ENCODE data around the genes NOTCH2NLA and CHD1L.

DNA sequence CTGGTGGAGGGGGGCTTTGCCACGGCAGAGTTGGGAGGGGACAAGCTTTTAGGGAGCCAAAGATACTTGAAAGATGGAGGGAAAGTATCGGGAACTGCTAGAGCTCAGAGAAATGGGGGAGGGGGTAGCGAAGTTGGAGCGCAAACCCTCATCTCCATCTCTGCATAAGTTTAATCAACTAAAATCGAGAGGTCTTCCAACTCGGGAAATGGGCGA lies 323 bp upstream of the PIAS3 start:
- PRO-cap: no peak
- RRBS, 2 experiments: no CpG with 5 or more reads among the region's 7 CpGs

GRCh38 chr1:145935980-145936593 lies 8.8 kb upstream of the RBM8A start:
- PRO-cap: no peak
- RRBS, 2 experiments: 93 to 95% methylated on average over 3 of the region's 8 CpGs

DNA sequence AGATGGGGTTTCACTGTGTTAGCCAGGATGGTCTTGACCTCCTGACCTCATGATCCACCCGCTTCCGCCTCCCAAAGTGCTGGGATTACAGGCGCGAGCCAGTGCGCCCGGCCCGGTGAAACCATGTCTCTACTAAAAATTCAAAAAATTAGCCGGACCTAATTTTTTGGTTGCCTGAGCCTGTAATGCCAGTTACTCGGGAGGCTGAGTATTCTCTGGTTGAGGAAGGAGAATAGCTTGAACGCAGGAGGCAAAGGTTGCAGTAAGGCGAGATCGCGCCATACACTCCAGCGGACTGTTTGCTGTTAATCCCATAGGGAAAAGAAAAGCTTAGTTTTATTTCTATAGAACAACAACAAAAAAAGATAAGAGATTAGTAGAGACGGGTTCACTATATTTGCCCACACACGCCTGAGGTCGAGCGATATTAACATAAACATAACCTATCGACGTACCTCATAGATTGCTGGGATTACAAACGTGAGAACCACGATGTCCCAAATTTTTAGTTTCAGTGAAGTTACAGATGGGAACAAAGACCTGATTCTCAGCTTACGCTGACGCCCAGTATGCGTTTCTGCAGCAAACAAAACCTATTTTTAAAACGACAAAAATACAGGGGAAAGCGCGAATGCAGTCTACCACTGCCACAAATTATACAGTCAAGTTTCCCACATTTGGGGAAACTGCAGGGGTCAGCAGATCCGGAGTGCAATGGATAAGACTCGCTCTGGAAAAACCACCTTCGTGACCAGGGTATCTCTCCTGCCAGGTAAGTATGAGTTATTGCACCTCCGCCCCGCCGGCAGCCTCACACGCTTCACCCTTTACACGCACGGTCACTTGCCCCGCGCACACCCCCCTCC lies 30.2 kb upstream of the HJV start:
- PRO-cap: unidirectional peak, minus-strand start at position 366 of the sequence; unidirectional peak, minus-strand start at position 588 of the sequence; bidirectional peak, plus-strand start outside the sequence, minus-strand start at position 780 of the sequence
- RRBS, 2 experiments: no CpG with 5 or more reads among the region's 39 CpGs

DNA sequence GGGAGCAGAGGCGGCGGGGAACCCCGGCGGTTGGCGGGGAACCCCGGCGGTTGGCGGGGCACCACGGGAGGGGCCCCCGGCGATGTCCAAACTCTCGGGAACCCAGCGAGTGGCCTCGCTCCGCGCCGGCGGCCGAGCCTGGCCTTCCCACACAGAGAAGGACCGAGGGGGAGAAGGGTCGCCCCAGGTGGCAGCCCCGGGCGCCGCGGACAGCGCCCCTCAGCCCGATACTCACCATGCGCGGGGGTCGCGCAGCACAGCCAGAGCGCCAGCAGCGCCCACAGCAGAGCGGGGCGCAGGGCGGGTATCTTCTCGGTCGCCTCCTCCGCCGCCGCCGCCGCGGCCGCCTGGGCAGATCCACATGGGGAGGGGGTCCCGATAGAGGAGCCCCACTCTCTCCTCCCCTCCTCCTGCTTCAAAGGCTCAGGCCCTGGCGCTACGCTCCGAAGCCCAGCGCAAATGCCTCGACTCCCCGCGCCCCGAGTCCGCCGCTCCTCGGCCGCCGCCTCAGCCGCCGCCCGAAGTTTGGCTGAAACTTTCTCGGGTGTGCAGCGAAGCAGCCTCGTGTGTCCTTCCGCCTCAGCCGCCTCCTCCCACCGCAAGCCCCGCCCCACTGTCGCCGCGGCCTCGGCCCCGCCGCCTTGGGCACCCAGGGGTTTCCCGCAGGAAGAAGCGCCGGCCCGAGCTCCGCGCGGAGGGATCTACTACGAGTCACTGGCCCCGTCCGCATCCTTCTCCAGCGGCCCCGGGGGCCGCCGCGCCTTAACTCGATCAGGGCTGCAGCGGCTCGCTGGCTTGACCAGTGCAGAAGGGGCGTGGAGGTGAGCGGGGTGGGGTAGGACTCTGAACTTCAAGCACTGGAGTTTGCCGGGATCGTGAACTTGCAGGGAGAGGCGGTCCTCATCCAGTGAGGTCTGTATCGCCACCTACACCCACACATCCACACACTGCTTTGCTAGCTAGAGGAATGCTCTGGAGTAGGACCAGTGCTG lies at the start of gene NOTCH2NLA:
Gene NOTCH2NLA (minus strand): TSS at position 548 of the 992 bp plus-strand sequence.
- PRO-cap: bidirectional peak, plus-strand start at position 729 of the sequence, minus-strand start at position 527 of the sequence
- RRBS, 2 experiments: no CpG with 5 or more reads among the region's 99 CpGs

DNA sequence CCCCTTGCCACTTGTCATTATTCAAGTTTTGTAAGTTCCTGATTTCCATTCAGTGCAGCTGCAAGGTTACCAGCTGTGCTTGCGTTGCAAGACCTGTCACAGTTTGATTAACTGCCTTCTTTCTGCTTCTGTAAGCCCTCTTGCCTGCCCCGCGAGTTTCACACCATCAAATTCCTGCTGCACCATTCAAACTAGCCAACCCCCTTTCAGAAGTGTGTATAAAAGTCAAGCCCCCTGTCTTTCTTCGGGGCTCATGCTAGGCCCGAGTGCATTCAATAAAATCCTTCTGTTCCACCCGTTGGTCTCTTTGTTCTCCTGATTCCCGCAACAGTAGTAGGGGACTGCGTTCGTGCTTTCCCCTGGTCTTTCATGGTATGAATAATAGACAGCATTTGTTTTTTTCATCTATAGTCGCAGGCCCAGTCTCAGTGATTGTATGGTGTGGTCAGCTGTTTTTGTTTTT lies 43.3 kb upstream of the PPIAL4H start:
- PRO-cap: no peak
- RRBS, 2 experiments: no CpG with 5 or more reads among the region's 10 CpGs

- PRO-cap: no peak
- RRBS, 2 experiments: no CpG with 5 or more reads among the region's 4 CpGs
These were observed 2.2 kb downstream of the NBPF12 start for GRCh38 chr1:146940365-146940629.

GRCh38 chr1:146986864-146987378 lies 48.8 kb downstream of the NBPF12 start:
- PRO-cap: no peak
- RRBS, 2 experiments: no CpG with 5 or more reads among the region's 6 CpGs

DNA sequence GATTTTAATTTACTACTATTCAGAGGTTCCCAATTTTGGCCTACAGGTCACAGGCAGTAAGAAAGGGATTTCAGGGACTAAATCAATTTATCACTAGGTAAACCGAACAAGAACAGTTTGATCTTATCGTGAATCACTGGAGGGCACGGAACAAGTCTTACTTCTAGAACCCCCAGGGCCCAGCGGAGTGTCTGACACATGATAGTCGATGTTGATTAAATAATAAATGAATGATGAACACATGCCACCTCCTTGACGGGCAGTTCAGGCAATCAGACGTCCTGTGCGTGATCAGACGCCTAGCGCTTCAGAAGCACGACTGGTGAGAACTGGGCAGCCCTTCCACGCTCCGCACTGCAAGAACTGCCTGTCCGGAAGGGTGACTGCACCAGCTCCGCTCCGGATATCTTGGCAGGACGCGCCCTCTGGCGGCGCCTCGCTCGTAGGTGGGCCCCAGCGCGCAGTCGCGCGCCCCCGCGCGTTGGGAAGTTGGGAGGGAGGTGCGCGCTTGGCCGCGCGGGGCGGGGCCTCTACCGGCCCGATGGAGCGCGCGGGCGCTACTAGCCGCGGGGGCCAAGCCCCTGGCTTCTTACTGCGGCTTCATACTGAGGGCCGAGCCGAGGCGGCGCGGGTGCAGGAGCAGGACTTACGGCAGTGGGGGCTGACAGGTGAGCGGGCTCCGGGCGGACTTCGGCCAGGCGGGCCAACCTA lies at the start of gene CHD1L:
Gene CHD1L (plus strand): TSS at position 522 of the 711 bp plus-strand sequence.
- PRO-cap: bidirectional peak, plus-strand start at position 533 of the sequence, minus-strand start at position 365 of the sequence
- RRBS, 2 experiments: 2 to 4% methylated on average over 4 to 9 of the region's 56 CpGs

DNA sequence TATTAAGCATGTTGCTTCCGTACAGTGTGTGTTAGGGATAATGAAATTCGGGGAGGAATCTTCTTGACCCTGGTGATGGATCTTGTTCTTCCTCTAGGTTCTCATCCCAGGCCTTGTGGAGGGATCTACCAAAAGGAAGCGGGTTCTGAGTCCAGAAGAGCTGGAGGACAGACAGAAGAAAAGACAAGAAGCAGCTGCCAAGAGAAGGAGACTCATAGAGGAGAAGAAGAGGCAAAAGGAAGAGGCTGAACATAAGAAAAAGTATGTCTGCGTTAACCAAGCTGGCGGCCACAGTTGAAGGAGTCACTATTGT lies 42.7 kb downstream of the CHD1L start:
- PRO-cap: no peak
- RRBS, 2 experiments: no CpG with 5 or more reads among the region's 5 CpGs

- PRO-cap: no peak
- RRBS, 2 experiments: no CpG with 5 or more reads among the region's 4 CpGs
These were observed 25.0 kb upstream of the BCL9 start for GRCh38 chr1:147516173-147516795.

GRCh38 chr1:147598502-147599336 lies 57.4 kb downstream of the BCL9 start:
- PRO-cap: no peak
- RRBS, 2 experiments: 2% methylated on average over 13 to 14 of the region's 29 CpGs

GRCh38 chr1:147771292-147771683 lies 10.9 kb upstream of the GJA5 start:
- PRO-cap: no peak
- RRBS, 2 experiments: no CpG with 5 or more reads among the region's 5 CpGs

- PRO-cap: no peak
- RRBS, 2 experiments: no CpG with 5 or more reads among the region's 3 CpGs
These were observed 51.3 kb upstream of the GJA8 start for GRCh38 chr1:147851336-147851695.

DNA sequence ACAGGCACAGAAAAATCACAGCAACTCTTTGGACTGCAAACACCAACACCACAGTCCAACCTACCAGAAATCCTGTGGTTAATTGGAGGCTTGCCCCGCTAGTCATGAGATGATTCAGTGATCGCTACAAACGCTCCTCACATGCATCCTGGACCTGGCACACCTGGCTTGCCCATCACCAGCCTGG lies 1.1 kb downstream of the NBPF11 start:
- PRO-cap: no peak
- RRBS, 2 experiments: no CpG with 5 or more reads among the region's 3 CpGs

DNA sequence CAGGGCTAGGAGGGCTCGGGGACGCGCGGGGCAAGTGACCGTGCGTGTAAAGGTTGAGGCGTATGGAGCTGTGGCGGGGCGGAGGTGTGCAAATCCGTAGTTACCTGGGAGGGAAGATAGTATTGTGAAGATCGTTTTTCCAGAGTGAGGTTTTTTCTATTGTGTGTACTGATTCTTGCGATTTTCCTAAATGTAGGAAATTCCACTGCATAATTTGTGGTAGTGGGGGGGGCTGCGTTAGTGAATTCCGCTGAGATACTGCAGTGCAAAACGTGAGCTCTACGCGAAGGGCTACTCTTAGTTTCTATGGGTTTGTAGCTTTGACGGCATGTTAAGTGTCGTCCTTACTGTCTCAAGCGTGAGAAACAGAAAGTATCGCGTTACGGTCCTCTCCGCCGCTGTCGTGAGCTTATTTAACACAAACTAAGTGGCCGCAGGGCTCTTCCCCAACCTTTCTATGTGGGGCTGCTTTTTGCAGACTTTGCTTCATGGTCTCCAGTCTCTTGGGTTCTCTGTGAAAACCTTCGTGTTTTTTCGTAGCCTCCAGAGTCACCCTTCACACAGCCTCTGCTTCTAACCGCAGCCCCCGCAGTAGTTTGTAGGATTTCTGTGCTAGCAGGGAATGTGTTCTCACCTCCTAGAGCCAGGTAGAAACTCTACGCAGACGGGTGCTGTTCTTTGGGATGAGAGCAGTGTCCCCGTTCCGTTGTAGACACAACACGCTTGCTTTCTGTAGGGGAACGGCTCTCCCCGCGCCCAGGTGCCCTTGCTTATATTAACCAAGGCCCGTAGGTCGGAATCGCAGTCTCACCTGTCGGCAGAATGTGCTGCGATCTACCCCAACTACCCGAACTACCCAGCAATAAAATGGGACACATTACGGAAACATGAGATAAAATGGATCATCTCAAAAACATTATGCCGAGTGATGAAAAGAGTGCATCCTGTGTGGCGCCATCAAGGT lies 111.6 kb upstream of the NBPF11 start:
- PRO-cap: bidirectional peak, plus-strand start at position 98 of the sequence, minus-strand start outside the sequence; unidirectional peak, plus-strand start at position 98 of the sequence
- RRBS, 2 experiments: no CpG with 5 or more reads among the region's 48 CpGs

- PRO-cap: no peak
- RRBS, 2 experiments: no CpG with 5 or more reads among the region's 10 CpGs
These were observed 51.6 kb upstream of the PPIAL4G start for GRCh38 chr1:148534521-148535282.

GRCh38 chr1:149641063-149641547 lies 57.5 kb downstream of the PPIAL4C start:
- PRO-cap: no peak
- RRBS, 2 experiments: no CpG with 5 or more reads among the region's 7 CpGs

DNA sequence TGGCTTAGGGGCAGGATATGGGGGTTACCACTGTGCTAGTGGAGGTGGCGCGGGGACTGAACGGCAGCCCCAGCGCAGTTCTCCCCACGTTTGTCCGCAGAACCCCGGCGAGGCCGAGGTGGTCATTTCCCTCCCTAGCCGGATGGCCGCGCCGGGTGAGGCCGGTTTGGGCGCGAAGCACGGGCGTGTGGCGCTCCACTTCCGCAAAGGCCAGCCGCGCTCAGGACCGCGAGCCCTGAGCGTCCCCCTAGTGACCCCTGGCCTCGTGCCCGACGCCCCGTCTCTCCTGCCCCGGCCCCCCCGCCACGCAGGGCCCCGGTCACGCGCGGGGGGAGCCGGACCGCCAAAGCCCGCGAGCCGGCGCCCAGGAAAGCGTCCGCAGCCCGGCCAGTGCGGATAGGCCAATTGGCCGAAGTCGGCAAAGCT lies 860 bp downstream of the H3C14 start:
- PRO-cap: no peak
- RRBS, 2 experiments: no CpG with 5 or more reads among the region's 48 CpGs

- PRO-cap: no peak
- RRBS, 2 experiments: no CpG with 5 or more reads among the region's 10 CpGs
These were observed 546 bp downstream of the SF3B4 start for GRCh38 chr1:149926955-149927558.

DNA sequence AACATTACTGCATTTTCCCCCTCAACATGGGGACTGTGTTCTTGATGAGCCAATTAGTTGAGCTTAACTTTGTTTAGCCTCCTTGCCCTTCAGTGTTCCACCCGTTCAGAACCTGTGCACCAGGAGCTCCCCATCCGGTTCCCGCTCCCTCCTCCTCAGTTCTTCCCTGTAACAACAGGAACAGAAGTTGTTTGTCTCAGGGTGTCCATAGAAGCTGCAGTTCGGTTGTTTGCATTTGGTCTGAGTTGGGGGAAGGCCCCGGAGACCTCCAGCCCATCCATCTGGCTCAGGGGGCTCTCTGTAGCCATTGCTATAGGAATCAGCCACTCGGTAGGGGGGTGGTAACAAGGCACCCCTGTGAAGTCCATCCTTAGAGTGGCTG lies 7.1 kb upstream of the MTMR11 start:
- PRO-cap: no peak
- RRBS, 2 experiments: 82% methylated on average over 1 of the region's 6 CpGs; no CpG with 5 or more reads in 1 of the 2 experiments